Anterior vena cava (tissue), 1 donor: ENCODE data around the gene CMTM7.

DNA sequence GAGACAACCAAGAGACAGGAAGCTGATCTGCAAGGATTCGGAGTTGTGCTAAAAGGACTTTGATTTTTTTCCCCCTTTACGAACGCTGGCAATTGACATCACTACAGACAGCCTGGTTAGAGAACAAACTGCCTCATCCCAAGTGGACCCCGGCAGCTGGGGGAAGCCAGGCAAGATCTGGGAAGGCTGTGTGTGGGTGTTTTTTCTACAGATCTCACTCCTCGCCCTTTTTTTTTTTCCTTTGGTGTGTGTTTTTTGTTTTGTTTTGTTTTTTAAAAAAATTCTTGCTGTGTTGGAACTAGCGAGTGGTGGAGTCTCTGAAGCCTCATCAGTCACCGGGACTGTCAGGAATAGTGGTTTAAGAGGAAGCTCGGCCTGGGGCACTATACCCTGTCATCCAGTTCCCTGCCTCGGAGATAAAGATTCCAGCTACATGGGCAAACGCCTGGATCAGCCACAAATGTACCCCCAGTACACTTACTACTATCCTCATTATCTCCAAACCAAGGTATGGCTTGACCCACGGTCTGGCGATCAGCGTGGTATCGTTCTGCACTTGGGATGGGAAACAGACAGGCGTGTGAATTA is 472 bp downstream of the RBMS3 start:
- PRO-cap: unidirectional peak, plus-strand start at position 106 of the sequence

GRCh38 chr3:29335254-29336310 is 54.7 kb downstream of the RBMS3 start:
- PRO-cap: unidirectional peak, plus-strand start at chr3:29335666

DNA sequence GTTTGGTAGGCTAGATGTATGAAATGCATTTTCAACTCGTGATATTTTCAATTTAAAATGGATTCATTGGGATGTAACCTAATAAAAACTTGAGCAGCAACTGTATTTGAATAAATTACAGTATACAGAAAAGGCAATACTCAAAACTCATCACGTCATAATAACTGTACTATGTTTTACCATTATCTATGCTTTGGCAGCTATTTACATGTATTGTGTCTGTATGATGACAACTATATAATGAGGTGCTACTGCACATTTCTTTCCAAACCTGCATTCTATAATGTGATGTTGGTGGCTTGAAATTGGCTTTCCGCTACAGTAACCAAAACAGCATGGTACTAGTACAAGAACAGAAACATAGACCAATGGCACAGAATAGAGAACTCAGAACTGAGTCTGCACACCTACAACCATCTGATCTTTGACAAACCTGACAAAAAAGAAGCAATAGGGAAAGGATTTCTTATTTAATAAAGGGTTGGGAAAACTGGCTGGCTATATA is 93.8 kb downstream of the RBMS3 start:
- PRO-cap: no peak

GRCh38 chr3:29768850-29769290 is 488.0 kb downstream of the RBMS3 start:
- PRO-cap: no peak

DNA sequence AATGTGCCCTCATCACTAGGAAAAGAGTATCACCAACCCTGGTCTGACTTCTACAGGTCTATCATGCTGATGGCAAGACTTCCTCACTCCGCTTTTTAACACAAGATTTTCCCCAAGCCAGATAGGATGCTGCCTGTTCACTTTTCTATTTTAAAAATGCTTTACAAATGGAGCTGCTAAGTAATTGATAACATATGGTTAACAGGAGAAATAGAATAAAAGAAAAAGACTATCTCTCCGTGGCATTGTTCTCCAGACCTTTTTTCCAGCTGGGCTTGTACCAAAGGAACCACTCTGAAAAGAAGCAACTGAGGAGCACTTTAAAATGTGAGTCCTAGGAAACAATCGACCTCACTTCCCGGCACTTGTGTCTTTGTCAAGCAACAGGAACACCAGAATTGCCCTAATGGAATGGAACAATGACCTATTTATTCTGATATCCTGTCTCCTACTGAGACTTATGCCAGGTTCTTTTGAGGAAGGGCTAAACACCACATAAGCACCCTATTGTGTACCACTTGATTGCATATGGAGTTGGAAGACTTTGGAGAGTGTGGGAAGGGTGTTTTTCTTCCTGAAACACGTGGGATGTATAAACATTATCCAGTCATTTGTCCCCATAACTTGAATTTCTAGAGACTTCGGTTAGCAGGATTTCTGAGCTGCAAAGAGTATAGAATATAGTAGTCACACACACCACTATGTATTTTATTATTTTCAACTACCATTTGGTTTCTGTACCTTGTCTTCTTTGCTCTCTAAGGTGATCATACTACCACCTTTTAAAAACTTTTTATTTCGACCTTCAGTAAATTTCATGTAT is 56.8 kb upstream of the TGFBR2 start:
- PRO-cap: no peak

DNA sequence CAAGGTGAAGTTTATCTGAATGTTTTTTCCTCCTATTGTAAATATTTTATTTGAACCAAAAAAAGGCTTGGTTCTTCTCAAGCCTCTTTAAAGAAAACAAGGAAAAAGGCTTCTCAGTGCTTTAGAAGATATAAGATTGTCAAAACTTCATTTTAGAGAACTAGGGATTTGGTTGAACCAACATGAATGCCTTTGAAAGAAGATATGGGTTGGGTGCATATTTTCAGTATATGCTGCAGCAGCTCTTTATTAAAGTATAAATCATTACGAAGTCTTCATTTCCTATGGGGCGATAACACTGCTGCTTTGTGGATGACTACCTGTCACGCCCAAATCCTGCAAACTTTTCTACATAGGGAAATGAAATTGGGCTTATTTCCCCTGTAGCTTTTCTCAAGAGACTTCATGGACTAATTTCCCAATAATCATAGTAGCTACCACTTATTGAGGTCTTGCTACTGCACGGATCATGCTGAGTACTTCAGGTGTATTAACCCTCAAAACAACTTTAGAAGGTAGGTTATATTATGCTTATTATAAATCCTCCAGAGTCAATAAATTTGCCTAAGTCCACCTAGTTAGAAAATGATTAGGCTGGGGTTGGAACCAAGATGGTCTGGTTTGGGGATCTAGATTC is 7.9 kb downstream of the TGFBR2 start:
- PRO-cap: no peak

DNA sequence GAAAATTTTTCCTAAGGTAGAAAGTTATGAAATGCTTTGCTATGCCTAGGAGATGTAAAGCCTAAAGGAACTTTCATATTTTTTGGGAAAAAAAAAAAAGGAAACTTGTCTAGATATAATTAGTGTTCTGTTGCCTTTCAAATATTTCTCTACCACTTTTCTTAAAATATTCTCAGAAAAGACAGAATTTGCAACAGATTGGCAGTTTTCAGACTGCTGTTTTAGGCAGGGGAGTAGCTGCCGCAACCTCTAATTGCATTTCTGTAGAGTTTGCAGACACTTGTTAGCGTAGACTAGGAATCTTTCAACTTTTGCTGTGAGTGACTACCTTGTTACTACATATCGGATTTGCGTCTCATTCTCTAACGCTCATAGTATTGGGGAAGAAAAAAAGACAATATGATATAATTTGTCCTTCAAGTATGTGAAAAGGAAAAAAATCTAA is 10.6 kb downstream of the TGFBR2 start:
- PRO-cap: no peak

GRCh38 chr3:30617441-30617896 is 11.1 kb downstream of the TGFBR2 start:
- PRO-cap: no peak

- PRO-cap: no peak
Measured at GRCh38 chr3:30671412-30672536, 65.4 kb downstream of the TGFBR2 start.

- PRO-cap: no peak
Measured at GRCh38 chr3:30688783-30689736, 82.7 kb downstream of the TGFBR2 start.

DNA sequence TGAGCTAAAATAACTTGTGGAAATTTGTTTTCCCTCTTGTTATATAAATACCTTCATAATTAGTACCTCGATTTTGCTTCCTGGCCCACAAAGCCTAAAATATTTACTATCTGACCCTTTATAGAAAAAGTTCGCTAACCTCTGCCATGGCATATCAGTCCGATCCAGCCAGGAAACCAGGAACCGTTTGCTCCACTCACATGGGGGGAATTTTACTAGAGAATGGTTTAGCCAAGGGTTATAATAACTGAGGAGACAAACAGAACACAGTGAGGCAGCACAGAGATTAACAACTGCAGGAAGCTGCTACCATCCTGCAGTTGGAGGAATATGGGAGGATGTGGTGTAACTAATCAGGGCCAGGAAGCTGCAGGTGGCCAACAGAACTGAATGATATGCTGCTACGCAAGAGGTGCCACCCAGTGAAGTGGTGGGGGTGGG is 306.5 kb upstream of the STT3B start:
- PRO-cap: no peak

GRCh38 chr3:31531553-31532240 is 1.0 kb upstream of the STT3B start:
- PRO-cap: bidirectional peak, plus-strand start at chr3:31532168, minus-strand start at chr3:31532045

GRCh38 chr3:32391234-32391961 is at the start of gene CMTM7:
Gene CMTM7 (plus strand): TSS chr3:32391853.
- PRO-cap: bidirectional peak, plus-strand start at chr3:32391879, minus-strand start at chr3:32391755

- PRO-cap: bidirectional peak, plus-strand start at chr3:32392430, minus-strand start at chr3:32392178
Measured at GRCh38 chr3:32391962-32392670, 463 bp downstream of the CMTM7 start.

GRCh38 chr3:32421870-32422800 is 30.5 kb downstream of the CMTM7 start:
- PRO-cap: no peak

GRCh38 chr3:32463269-32464107 is 39.2 kb downstream of the CMTM6 start:
- PRO-cap: no peak

GRCh38 chr3:32467341-32467593 is 35.4 kb downstream of the CMTM6 start:
- PRO-cap: no peak

DNA sequence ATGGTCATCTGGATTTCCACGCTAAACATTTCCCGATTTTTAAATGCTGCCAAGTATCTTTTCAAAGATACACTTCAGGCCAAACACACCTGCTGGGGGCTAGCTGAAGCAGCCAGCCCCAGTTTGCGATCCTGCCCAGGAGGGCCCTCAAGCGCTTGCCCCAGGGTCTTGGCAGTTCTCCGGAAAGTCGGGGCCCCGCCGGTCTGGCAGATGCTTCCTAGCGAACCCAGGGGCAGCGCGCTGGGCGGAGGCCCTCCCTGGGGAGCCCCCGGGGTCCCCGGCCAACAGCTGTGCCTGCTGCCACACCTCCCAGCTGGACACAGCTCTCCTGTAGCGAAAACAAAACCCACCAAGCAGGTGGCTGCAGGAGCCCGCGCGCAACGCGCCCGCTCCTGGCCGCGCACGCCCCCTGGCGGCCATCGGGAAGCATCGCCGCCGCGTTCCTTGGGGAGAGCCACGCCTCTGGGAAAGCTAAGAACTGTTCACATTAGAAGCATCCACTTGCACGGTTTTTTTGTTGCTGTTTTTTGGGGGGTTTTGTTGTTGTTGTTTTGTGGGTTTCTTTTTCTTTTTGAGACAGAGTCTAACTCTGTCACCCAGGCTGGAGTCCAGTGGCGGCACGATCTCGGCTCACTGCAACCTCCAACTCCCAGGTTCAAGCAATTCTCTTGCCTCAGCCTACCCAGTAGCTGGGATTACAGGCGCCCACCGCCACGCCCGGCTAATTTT is 34.9 kb downstream of the CMTM6 start:
- PRO-cap: no peak

DNA sequence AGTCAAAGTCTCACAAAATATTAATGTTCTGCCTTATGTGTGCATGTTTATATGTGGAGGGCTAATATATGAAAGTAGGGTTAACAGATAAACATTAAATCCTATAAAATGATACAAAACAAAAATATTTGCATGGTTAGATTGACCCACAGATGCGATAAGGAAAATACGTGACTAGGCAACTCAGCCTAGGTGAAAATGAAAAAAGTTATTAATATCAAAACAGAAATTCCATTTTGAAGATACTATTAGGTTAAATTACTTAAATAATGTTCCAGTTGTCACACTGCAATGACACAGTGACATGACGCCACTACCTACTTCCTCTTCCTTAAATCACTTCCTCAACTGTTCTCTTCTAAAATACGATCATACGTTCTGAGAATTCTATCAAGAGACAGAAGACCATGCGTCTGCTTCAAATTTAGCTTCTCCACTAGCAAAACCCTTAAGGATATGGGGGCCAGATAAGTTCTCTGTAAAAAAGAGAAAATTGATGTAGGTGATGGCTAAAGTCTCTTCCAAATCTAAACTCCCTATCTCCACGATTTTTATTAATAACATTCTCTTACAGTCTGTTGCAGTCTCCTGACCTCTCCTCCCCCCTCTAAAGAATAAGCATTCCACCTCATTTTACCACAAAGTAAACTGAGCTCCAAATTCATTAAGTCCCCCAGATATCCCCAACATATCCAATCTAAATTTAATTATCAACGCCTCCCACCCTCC is 18.2 kb downstream of the CMTM6 start:
- PRO-cap: no peak

DNA sequence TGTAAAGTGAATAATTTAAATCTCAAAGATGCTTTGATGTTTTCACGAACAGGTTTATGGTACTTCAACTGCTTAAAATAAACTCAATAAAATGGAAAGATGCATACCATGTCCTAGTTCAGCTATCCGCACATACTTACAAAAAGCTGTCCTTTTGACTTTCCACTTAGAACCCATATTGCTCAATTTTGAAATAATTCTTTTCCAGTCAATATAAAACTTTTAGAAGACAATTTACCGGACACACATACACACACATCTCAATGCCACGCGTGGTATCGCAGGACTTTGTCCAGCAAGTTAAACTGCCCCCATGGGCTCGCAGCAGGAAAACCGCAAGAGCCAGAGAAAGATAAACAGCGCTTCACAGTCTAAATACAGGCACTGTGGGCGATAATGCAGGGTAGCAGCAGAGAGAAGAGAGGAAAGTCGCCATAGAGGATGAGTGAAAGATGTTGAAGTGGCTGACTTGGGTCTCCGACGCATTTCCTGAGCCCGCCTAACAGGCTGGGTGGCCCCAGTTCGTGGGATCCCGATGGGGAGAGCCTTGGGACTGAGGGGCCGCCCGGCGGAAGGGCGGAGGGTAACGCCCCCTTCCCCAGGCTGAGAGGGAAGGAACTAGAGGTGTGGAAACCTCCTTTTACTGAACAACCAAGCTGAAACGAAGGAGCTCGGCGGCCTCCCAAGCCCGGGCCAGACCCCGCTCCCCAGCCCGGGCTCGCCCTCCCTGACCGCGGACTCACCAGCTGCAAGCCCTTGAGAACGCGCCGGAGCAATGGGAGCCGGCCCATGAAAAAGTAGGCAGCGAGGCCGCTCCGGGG is 577 bp downstream of the CMTM6 start:
- PRO-cap: bidirectional peak, plus-strand start at position 535 of the sequence, minus-strand start at position 491 of the sequence